ENCODE measurements around the gene ZEB2.

DNA sequence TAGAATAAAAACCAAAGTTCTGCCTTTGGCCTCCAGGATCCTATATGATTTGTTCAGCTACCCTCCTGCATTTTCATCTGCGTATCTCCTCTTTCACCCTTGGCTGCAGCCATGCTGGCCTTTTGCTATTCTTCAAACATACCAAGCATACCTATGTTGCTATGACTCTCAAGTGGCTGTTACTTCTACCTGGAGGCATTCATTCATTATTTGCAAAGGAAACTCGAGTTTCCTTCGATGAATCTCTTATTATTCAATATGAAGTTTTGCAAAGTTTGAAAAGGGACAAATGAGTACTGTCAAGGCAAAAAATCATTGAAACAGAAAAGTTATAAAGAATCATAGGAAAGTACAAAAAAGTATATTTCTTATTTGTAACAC is 106.3 kb upstream of the HNMT start:
- PRO-cap = no peak

- PRO-cap = no peak
These were observed 11.5 kb upstream of the HNMT start for GRCh38 chr2:137952889-137953120.

DNA sequence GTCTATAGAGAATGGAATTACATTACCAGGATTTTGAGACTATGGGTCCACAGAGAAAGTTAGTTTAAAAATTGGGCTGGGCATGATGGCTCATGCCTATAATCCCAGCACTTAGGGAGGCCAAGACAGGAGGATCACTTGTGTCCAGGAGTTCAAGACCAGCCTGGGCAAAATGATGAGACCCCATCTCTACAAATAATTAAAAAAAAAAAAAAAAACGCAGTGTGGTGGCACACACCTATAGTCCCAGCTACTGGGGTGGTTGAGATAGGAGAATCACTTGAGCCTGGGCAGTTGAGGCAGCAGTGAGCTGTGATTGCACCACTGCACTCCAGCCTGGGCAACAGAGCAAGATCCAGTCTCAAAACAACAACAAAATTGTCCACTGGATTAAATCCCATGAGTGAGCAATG is 1469.5 kb downstream of the LRP1B start:
- PRO-cap = no peak

GRCh38 chr2:142328220-142328777 is 197.5 kb upstream of the LRP1B start:
- PRO-cap = no peak

- PRO-cap = no peak
These were observed 352.1 kb downstream of the ARHGAP15 start for GRCh38 chr2:143481231-143481816.

DNA sequence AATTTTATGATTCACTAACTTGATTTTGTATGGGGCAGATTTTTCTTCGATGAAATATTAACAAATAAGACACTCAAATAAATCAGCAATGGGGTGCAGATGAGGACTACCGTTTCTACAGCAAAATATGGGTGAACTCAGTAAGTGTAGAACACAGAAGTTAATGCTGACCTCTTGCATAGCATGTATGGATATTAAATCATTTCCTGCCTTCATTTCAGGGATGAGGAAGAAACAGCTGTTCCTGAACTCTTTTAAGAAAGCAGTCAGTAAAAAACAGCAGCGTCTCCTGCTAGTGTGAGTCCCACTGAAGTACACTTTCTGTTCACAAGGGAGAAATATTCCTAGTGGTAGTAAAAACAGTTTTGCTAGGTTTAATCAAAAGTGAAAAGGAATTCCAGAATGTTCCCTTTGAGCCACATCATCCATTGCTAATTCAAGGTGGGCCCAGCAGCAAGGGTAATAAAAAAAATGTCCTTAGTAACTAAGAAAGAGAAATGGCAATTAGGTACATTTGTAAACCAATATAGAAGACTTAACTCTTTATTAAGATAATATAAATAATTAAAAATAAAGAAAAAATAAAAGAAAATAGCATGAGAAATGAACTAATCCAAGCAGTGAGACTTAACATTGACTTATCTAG is 191.3 kb downstream of the GTDC1 start:
- PRO-cap = no peak

DNA sequence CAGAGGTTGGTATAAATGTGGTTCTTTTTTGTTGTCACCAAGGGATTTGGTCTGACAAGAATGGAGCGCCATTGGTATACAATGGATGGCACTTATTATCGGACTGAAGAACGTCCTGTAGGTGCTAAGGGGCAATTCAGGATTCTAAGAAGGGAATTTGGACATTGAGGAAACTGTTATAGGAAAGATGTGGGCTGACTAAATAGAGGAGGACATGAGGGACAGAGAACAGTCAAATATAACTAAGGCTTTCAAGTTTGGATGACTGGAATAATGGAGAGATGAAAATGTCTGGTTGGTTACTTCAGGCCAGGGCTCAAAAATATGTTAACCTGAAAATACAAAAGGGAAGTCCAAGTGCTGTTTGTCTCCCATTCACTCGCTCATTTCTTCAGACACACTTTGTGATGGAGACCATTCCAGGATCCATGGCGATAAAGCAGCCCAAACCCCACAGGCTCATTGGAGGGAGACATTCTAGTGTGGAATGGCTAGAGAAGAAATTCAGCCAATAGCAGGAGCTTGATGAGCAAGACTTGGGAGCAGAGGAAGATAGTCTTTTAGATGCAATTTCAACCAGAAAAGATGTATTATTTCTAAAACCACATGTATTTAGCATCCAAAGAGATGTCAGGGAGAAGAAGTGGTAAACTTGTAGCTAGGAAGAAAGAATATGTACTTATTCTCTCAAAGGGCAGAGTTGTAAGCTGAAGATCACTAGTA is 88.6 kb upstream of the GTDC1 start:
- PRO-cap = no peak

DNA sequence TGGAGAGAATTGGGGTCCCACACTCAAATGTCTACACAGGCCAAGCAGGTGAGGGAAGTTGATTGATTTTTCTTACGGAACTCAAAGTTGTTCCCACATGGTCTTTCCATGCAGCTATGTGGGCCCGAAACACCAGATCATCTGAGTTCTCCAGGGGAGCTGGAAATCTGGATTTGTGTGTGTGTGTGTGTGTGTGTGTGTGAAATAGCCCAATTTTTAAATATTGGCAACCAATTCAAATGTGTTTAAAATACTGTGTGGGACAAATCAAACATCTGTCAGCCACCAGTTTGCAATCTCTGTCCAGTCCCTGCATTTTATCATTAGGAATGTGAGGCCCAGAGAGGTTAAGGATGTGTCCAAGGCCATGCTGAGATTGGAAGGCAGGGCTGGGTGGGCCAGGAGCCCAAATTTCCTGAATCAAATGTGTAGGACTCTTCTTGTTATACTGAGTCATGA is 35.9 kb downstream of the ZEB2 start:
- PRO-cap = no peak

GRCh38 chr2:144519791-144520833 is at the start of gene ZEB2:
Gene ZEB2 (minus strand): TSS chr2:144520119.
- PRO-cap = bidirectional peak, plus-strand start at chr2:144520528, minus-strand start at chr2:144520119

DNA sequence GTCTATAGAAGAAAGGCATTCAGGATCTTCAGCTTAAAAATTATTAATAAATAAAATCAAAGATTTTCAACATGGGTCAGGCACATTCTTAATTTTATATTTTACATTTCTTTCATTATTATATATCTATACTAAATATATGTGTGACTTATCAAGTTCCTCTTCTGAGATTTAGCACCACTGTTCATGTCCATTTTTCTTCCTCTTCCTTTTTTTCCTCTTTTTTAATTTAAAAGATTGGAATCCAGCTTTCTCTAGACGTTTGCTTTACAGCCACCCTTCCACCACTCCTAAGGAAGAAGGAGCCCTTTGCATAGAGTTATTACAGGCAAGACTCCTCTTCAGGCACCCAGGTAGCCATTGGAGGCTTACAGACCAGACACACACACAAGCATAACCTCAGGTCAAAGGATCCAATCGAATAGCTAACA is 2.2 kb upstream of the ZEB2 start:
- PRO-cap = no peak

DNA sequence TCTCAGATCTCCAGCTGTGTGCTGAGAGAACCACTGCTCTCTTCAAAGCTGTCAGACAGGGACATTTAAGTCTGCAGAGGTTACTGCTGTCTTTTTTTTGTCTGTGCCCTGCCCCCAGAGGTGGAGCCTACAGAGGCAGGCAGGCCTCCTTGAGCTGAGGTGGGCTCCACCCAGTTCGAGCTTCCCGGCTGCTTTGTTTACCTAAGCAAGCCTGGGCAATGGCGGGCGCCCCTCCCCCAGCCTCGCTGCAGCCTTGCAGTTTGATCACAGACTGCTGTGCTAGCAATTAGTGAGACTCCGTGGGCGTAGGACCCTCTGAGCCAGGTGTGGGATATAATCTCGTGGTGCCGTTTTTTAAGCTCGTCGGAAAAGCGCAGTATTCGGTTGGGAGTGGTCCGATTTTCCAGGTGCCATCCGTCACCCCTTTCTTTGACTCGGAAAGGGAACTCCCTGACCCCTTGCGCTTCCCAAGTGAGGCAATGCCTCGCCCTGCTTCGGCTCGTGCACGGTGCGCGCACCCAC is 383.1 kb upstream of the ZEB2 start:
- PRO-cap = no peak

- PRO-cap = no peak
These were observed 518.3 kb upstream of the ZEB2 start for GRCh38 chr2:145037950-145038876.

GRCh38 chr2:147631321-147631593 is 213.6 kb upstream of the ACVR2A start:
- PRO-cap = unidirectional peak, minus-strand start at chr2:147631456

DNA sequence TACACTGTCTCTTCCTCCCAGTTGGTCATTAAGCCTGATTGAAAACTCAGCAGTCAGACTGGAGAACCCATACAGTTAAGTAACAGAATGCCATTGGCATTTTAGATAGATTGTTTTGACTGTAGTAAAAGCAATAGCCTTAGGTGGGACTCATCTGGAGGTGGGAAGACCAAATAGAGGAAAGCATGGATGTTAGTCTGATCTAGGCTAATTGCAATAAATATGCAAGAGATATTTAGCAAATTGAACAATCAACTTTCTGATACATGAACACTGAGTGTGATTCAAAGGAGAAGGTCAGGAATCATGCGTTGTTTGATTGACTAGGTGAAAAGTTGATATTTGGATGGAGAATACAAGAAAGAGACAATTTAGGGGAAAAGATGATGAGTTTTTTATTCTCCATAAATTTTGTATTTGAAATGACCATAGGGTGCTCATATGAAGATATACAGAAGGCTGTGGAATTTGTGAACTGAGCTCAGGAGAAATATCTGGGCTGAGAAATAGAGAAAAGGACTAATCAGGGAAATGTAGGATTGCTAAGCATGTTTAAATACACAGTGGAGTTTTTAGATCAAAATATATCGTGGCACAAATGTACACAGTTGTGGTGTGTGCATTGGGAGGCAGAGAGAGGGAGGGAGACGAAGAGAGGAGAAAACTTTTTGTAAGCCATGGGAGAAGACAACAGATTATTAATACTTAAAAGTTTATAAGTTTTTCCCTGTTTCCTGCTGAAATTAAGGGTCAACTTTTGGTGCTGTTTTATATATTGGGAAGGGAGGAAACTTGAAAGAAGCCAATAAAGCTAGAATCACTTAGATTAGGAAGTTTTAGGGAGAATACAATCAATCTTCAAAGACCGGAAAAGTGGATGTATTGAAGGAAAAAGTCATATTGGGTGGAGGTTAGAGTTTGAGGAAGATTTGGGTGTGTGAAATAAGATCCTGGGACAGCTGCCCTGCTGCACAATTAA is 242.1 kb downstream of the MBD5 start:
- PRO-cap = no peak

- PRO-cap = no peak
These were observed 116.4 kb upstream of the EPC2 start for GRCh38 chr2:148528188-148528566.

GRCh38 chr2:148704188-148705157 is 59.9 kb downstream of the EPC2 start:
- PRO-cap = no peak

DNA sequence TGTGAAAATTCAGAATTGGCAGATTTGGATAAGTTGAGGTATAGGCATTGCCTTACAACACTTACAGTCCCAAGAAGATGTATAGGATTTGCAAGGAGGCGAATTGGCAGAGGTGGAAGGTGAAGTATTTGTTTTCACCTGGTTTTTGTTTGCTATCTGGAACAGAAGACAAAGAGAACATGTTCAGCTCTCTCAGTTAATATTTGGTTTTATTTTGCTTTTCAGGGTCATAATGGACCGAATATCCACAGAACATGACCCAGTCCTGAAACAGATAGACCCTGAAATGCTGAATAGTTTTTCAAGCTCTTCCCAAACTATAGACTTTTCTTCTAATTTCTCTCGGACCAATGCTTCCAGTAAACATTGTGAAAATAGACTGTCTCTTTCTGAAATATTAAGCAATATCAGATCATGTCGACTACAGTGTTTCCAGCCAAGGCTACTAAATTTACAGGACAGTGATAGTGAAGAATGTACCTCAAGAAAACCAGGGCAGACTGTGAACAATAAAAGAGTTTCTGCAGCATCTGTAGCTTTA is 104.1 kb upstream of the KIF5C start:
- PRO-cap = no peak

DNA sequence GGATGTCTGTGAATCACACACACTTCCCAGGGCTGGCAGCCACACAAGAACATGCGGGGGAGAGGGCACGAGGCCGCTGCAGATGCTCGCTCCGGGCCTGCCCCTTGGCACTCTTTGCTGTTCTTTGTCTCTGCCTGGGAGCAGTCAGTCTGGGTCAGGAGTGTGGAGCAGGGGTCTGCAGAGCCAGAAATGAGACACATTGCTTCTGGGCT is 62.6 kb upstream of the KIF5C start:
- PRO-cap = no peak

- PRO-cap = no peak
These were observed 2.4 kb downstream of the KIF5C start for GRCh38 chr2:148877324-148877925.

GRCh38 chr2:150410722-150411419 is 76.6 kb downstream of the RND3 start:
- PRO-cap = no peak